Sternocleidomastoid (tissue), 1 donor: ENCODE measurements around the genes CZIB, CYB5RL and PARS2.

DNA sequence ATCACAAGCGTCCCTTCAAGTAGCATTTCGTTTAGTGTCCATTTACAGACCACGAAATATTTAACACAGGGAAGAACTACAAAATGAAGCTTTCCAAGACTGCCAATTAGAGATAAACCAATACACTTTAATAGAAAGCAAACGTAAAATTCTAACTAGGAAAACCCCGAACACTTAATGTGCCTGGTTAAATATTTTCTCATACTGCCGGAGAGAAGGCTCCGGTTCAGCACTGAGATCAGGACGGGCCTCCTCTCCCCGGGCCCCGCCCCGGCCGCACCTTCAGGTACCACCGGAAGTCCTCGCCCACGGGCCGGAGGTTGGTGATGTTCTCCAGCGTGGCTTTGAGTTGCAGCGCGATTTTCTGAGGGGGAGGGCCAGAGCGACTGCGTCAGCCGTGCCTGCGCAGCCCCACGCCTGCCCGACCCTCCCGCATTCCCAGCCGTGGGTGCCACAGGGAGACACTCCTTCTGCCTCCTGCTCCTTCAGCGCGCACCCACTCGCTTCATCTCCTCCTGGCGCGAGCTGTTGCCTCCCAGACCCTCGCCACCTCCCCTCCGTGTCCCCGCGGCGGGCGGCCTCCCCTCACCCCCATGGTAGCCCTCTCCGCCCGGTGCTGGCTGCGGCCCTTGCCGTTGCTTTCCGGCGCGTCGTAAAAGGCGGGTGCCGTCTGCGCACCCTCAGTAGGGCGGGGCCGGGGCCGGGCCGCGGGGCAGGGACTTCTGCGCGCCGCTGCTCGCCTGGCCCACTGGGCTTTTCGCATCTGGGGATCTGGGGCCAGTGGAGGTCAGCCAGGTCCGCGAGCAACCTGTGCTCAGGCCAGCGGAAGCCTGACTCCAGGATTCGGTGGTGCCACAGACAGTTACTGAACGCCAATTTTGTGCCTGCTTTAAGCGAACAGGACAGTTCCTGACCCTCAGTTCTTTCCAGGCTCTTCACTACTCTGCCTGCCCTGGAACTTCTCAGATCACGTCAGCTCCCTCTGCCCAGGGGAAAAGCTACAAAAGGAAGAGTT, at the start of gene CZIB:
TSS of gene CZIB (minus strand) at position 654 of the 1,015 bp plus-strand sequence.
- PRO-cap = bidirectional peak, plus-strand start at position 435 of the sequence, minus-strand start at position 257 of the sequence; bidirectional peak, plus-strand start at position 780 of the sequence, minus-strand start at position 631 of the sequence

GRCh38 chr1:53325248-53325919, 2.5 kb downstream of the LRP8 start:
- PRO-cap = no peak

DNA sequence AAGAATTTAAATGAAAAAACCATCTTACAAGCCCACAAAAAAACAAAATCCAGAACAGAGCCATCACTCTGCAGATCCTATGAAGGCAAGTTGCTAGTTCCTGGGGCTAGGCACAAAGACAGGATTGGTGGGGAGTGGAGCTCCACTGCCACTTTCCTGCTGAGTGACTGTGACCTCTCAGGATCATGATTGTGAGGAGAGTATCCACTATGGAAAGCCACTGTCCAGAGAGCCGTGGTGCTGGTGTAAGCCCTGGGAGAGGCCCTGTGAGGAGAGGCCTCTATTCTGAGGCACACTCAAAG, 23.1 kb upstream of the CDCP2 start:
- PRO-cap = no peak

- PRO-cap = bidirectional peak, plus-strand start at chr1:54200249, minus-strand start at chr1:54200030
These were observed at the start of gene CYB5RL for GRCh38 chr1:54199311-54200295. Gene CYB5RL (minus strand): TSS chr1:54200030.

DNA sequence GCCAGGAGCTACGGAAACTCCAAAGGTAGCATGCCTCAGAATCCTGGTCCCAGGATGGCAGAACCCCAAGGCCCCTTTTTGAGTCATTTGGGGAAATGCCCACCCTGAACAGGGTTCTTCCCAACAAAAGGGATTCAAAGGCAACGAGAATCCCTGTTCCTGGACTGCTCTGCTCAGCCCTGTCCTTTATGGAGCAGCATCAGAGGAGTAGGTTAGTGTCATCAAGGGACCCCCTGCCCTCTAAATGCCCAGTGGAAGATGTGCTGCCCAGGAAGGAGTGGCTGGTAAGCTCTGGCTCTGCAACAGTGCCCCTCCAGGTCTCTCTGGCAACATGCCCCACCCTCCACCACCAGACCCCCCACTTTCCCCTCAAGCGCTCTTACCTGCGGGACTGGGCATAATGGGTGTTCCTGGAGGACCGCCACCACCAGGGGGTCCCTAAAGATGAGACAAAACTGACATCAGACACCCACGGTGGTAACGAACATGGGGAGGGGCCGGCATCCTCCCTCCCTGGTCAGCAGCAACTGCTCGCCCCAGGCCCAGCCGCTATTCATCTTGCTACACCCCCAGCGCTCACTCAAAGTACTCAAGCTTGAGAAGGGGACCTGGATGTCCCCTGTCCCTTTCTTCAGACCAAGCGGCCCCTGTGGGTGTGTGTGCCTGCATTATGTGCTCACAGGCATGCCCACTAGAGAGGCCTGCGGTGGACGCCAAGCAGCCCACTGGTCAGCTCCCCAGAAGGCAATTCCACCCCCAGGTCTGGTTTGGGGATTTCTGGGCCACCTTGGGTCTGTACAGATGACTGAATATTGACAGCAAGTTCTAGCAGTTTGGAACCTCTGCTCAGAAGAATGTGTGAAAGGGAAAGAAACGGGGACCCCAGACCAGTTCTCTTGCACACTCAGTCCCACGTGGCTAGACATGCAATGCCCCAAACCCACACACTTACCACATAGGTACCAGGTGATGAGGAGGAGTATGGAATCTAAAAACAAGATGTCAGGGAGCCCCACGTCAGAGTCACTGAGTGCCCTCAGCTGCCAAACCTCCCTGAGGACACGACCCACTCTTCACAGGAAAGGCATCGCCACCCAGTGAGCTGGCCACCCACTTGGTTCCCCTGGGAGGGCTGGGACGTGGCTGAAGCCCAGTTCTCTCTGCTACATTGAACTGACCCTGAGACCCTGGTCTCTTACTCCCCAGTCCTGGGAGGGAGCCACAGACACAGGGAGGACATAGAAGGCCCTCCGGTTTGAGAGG, 41.0 kb downstream of the MRPL37 start:
- PRO-cap = no peak

- PRO-cap = no peak
These were observed 73.1 kb downstream of the MRPL37 start for GRCh38 chr1:54272827-54273771.

- PRO-cap = no peak
These were observed 87.9 kb downstream of the MRPL37 start for GRCh38 chr1:54287738-54288360.

DNA sequence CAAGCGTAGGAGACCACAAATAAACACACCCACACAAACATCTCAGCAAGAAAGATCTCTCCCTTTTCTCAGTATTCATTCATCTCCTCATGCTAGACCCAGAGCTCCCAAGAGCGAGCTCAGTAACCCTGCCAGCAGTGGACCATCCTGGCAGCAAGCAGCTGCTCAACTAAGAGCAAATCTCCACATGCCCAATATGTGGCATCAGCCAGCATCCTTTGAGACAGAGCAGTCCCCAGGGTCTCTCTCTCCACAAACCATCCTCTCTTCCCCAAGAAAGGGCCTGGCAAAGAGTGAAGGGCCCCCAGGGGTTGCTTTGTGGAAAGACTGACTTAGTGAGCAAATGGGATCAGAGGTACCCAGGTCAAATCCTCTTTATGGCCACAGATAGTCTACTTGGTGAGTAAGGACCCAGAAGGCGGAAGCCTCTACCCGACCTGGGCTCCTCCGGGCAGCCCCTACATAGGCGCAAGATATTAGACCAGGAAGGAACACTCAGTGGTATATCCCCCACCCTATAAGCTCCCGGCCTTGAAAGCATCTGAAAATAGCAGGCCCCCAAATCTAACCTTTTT, 162.2 kb downstream of the MRPL37 start:
- PRO-cap = no peak

GRCh38 chr1:54364797-54365469, 165.0 kb downstream of the MRPL37 start:
- PRO-cap = no peak

DNA sequence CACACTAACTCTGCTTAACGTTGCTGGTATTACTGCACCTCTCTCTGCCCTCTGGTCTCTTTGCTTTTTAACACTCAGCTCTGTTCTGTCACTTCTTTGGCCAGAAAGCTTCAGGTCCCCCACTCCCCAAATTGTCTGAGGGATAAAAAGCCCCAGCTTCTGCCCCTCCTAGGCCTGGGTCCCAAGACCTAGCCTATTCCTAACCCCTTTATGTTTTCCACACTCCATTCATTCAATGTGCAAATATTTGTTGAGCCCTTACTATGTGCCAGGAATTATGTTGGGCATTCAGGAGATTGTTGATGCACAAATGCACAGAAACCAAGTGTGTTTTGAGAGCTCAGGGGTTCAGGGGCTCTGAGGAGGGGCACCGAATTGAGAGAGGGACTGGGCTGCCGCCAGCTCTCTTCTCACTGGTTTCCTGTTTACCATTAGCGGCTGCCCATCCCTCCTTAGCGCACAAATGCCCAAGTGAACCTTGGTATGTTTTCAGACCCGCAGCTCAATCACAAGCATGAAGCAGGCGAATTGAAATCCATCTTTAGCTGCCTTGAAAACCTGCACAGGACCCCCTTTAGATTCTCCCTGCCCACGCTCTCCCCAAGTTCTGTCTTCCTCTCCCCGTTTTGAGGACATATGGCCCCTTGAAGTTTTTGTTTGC, 61.3 kb upstream of the ACOT11 start:
- PRO-cap = no peak

DNA sequence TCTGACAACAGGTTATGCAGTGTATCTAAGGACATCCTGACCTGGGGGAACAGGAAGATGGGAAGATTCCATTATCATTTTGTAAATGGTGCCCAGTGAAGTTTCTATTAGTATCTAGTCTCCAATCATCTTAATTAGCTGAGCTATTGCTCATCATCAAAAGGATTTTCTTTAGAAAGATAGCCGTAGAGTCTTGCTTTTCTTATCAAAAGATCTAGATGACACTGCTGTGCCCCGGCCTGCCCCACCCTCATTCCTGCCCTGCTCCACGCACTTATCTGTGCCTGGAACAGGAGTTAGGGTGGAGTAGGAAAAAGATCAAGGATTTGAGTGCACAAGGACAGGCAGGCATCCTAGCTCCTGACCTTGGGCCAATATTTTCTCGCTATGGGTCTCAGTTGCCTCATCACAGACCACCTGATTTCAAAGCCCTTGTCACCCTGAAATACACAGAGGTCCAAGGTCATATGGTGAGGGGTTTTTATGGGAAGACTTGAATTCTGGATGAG, 456 bp upstream of the MROH7 start:
- PRO-cap = no peak

DNA sequence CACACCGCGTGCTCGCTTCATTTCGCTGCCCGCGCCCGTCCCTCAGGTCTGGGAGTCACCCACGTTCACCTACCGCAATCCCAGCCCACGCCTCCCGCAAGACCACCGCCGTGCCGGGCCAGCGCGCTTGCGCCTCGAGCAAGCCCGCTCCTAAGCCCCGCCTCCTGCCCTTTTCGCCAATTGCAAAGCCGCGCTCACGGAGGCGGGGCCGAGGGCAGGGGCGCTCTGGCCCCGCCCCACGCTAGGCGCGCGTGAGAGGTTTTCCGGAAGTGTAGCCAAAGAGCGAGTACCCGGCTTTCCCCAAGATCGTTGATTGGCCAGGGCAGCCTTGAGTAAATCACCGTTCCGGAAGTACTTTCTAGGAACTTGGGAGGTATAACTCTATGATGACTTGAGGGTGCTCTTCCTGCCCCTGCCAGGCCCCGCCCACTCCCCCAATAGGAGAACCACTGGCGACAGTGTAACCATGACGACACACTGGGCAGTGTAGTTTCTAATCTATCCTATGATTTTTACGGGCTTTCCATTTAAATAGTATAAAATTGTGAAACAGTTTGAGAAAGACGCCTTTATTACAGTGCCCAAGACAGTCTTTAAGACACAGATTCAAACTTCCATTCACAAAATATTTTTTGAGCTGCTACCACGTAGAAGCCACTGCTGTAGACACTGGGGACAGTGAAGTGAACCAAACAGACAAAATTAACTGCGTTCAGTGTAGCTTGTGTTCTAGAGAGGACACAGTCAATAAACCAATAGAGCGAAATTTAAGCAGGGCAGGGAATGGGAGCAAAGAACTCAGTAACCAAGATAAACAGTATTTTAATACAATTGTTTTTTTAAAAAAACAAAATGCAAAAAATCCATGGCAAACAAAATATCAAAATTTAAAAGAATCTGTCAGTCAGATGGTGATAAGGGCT, at the start of gene PARS2:
TSS of gene PARS2 (minus strand) at position 136 of the 923 bp plus-strand sequence.
- PRO-cap = unidirectional peak, minus-strand start at position 71 of the sequence; bidirectional peak, plus-strand start at position 440 of the sequence, minus-strand start at position 136 of the sequence

DNA sequence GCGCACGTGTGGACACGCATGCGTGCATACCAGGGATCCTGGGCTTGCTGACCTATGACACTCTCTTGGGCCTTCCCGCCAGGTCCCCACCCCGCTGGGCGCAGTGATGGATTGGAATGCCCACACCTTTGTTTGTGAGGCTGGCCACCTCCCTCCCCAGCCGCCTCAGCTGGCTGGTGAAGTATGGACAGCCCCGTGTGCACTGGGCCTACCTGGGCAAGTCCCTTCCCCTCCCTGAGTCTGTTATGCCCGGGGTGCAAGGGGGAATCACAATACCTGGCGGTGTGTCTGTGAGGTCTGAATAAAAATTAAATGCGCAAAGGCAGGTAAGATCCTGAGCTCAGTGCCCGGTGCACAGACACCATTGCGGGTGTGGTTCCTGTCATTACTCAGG, 4.9 kb downstream of the TTC22 start:
- PRO-cap = no peak

DNA sequence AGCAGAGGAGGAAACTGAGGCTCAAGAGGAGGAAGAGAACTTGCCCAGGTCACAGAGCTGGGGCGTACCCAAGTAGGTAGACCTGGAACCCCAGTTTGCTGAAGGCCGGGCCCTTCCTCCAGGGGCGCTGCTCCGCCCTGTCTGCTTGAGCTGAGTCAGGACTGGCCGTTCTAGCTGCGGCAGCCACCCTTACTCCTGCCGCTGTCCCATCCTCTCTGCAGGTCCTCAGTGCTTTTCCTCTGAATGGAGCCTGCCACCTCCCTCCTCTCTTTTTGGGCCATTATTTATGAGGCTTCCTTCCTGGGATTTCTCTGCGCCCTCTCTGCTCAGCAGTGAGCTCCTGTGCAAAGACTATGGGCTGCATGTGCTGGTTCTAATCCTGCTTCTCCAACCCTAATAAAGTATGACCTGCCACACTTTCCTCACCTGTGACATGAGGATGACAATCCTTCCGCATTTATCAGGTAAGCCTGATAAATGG, 404 bp upstream of the TTC22 start:
- PRO-cap = no peak

- PRO-cap = no peak
These were observed 1.3 kb downstream of the LEXM start for GRCh38 chr1:54807062-54807730.

- PRO-cap = no peak
These were observed 39.3 kb downstream of the DHCR24 start for GRCh38 chr1:54847351-54848484.

- PRO-cap = no peak
These were observed 35.6 kb downstream of the DHCR24 start for GRCh38 chr1:54851152-54852079.

DNA sequence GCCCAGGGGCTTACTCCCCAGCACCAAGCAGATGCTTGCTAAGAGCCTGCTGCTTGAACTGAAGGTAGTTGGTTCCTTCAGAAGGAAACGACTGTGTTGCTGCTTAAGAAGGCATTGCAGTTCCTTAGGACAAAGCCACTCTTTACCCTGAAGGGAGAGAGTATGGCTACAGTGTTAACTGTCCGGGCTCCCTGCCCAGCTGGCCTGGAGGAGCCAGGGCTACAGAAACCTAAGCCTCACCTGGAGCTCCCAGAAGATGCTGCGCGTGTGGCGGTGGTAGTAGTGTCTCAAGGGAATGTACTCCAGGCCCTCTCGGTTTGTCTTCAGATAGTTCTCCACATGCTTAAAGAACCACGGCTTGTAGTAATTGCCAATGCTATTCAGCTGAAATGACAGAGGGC, 21.9 kb downstream of the DHCR24 start:
- PRO-cap = no peak

GRCh38 chr1:54875651-54876294, 11.2 kb downstream of the DHCR24 start:
- PRO-cap = no peak

DNA sequence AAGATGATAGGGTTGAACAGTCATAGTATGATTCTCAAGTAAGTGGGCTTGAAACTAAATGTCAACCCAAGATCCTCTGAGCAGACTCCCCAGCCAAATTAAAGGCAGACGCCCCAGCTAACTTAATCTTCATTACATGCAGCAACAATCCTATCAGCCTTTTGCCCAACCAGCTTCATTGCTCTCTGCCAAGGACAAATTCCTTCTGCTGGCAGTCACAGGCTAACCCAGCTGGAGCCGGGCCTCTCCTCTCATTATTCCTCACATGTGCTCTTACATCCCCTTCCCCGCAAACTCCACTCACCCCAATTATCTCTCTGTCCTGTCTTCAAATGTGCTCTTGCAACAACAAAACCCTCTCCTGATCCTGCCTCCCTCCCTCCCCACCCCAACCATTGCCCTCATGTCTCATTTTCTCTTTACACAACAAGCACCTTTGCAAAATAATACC, 35.8 kb upstream of the DHCR24 start:
- PRO-cap = no peak